Trachea (tissue), 1 donor: ENCODE measurements around the genes TMEM161A, YJEFN3 and ZNF90.

DNA sequence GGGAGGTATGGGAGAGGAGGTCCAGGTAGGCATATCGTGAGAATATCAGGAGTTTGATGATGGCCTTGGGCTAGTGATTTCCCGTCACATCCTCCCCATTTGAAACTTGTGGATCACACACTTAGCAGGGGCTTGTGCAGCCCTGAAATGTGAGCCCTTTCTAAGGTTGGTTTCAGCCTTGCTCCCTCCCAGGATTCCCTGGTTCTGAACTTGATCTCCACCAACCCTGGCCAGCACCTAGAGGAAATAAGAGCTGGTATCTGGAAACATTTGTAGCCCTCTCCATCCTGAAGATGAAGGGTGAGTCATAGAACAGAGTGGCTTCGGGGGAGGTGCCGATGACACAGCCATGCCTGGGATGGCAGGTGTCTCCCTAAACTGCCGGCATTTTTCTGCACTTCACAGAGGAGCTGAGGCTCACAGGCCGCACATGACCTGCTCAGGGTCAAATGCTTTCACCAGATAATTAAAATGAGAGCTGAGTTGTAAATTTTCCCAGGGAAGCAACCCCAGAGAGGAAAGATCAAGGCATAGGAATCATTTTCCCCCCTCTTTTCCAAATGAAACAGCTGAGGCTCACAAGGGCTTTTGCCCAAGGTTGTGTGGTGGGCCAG, 1.4 kb upstream of the SLC25A42 start:
- PRO-cap, result no peak

- PRO-cap, result no peak
These were observed 37.0 kb downstream of the SLC25A42 start for GRCh38 chr19:19100682-19101266.

DNA sequence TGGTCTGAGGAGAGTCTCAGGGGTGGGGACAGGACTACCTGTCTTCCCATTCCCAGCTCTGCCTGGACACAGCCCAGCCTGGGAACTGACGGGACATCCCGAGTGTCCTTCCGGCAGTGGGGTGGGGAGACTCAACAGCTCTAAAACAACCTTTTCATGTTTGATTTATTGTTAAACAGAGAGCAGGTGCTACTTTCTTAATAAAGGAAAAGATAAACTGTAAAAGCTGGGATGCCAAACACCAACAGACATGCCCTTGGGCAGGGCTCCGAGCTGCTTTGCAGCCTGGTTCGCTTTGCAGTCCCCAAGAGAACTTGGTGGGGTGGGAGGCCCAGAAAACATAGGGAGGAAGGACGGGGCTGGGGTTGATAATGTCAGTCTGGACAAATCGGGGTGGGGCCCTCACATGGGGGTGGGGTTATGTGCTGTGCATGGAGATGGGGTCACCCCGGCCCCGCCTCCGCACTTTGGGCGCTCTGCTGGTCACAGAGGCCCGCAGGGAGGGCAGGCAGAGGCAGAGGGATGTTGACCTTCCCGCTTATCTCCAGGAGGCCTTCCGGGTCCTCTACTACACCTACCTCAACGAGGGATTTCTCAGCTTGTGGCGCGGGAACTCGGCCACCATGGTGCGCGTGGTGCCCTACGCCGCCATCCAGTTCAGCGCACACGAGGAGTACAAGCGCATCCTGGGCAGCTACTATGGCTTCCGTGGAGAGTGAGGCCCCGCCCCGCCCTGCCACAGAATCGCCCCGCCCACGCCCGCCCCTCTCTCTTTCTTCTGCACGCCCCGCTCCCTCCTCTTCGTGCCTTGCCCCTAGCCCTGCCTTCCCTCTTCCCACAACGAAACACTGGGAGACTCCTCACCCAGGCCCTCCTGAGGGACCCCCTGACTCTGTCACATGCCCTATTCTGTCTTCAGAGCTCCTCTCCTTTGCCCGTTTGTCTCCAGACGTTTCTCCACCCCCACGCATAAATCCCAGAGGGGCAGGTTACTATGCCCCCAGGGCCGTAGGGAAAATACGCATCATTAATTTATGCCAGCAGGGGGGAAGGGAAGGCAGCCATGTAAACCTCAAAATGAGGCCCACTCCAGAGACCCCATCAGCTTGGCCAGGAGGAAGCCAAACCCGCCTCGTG, 32.9 kb downstream of the TMEM161A start:
- PRO-cap, result unidirectional peak, plus-strand start at position 498 of the sequence

DNA sequence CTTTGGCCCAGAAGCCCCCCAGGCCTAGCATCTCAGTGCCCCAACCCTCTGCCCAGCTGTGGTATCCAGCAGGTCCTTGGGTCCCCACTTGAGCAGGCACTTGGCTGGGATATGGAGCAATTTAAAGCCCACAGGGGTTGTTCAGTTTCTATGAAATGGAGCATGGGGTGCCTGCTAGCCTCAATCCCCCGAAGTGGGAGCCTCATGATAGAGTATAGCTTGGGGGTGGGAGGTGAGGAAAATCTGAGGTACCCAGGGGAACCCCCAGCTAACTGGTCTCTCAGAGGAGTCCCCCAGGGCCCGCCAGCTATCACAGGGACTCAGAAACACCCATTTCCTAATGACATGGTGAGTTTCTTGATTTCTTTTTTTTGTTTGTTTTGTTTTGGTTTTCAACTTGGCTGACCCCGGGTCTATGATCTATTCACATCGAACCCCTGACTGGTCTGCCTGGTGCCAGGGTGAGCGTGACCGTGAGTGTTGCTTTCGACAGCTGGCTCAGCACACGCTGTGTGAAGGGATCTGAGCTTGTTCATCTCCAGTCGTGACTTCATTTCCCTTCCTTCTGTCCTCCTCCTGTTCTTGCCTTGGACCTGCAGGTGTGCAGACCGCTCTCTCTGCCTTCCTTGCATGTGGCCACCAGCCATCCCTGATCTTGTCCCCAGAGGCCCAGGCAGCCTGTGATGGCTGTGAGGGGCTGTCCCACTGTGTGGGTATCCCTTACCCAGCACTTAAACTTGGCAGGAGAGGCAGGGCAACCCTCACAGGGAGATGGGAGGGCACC, 26.4 kb downstream of the TMEM161A start:
- PRO-cap, result no peak

- PRO-cap, result unidirectional peak, minus-strand start at chr19:19138423; unidirectional peak, minus-strand start at chr19:19138474
These were observed at the start of gene TMEM161A for GRCh38 chr19:19138182-19138770. TMEM161A (minus strand) TSS chr19:19138478.

DNA sequence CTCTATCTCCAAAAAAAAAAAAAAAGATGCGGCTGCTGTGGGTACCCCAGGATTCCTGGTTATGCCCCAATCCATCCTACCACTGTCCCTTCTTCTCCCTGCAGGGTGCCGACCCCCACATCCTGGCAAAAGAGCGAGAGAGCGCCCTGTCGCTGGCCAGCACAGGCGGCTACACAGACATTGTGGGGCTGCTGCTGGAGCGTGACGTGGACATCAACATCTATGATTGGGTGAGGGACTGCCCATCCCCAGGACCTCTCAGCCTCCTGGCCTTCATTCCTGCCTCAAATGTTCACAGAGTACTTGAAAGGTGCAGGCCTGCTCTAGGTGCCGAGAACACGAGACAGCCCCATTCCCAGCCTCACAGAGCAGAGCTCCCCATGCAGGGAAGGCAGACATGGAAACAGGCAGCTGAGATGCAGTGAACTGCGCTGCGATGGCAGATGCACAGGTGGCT, 5.2 kb downstream of the NR2C2AP start:
- PRO-cap, result no peak

GRCh38 chr19:19271802-19272261, 1.3 kb downstream of the TM6SF2 start:
- PRO-cap, result no peak

DNA sequence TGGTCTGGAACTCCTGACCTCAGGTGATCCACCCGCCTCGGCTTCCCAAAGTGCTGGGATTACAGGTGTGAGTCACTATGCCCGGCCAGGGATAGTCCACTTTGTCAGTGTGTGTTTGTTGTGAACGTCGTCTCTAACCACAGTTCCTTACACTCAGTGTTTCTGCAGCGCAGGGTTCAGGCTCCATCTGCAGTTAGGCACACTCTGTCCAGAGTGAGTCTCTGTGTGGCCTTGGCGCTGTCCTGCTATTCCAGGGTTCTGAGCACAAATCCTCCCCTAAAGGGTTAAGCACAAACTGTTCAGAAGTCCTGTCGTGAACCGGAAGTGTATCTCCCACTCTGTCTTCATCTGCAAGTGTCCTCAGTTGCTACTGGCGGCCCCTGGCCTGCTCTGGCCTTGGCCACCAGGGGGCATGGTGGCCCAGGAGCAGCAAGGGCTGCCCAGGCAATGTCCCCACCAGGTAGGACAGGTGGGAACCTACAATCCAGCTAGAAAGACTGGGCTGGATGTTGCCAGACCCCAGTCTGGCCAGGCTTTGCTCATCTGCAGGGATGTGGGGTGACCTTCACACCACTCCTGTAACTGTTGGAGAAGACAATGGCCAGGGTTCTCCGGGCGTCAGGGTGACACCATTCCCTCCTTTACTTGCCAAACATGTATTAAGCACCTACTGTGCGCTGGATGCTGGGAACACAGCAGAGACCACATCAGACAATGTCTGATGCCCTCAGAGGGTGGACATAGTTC, 38.7 kb upstream of the GATAD2A start:
- PRO-cap, result no peak

DNA sequence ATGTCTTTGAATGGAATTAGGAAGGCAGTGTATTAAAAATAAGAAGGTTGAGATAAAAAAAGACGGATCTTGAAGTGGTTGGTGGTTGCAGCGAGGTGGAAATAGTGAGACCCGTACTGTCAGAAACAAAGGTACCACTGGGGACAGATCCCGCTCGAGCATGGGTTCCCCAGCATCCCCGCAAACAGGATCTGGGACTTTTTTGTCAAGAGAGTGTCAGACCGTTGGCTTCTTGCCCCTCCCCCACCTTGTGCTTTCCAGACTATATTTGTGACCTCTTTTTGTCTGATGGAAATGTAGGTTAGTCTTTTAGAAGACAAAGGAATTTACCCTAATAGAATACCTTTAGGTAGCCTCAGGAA, 4.1 kb downstream of the GATAD2A start:
- PRO-cap, result no peak

DNA sequence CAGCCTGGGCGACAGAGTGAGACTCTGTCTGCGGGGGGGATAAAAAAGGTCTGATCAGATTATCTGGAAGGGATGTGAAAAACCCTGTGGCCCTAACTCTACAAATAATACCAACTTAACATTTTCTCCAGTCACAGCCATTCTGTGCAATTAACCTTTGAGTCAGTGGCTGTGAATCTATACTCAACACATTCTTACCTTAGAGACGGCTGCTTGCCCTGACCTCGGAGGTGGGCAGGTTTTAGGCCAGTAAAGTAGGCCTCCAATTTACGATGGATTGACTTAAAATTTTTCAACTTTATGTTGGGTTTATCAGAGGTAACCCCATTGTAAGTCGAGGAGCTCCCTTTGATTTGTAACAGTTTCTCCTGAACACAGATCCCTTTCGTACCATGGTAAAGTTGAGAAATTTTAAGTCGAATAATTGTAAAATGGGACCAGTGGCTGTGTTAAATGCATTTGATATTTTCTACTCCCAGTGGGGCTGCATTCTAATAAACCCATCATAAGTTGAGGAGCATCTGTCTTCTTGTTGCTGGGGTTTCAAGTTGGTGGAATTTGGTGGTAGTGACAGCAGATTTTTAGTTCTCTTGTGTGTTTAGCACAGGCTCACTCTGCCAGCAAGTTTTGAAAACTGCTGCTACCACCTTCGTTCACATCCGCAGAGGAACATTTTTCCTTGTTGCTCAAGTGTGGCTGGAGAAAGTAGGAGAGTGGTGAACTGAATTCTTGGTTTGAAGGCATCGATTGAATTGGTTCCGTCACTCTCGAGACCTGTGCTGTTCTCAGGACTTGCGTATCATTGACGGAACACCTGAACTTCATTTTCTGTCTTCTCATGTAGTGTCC, 7.3 kb downstream of the GATAD2A start:
- PRO-cap, result no peak

DNA sequence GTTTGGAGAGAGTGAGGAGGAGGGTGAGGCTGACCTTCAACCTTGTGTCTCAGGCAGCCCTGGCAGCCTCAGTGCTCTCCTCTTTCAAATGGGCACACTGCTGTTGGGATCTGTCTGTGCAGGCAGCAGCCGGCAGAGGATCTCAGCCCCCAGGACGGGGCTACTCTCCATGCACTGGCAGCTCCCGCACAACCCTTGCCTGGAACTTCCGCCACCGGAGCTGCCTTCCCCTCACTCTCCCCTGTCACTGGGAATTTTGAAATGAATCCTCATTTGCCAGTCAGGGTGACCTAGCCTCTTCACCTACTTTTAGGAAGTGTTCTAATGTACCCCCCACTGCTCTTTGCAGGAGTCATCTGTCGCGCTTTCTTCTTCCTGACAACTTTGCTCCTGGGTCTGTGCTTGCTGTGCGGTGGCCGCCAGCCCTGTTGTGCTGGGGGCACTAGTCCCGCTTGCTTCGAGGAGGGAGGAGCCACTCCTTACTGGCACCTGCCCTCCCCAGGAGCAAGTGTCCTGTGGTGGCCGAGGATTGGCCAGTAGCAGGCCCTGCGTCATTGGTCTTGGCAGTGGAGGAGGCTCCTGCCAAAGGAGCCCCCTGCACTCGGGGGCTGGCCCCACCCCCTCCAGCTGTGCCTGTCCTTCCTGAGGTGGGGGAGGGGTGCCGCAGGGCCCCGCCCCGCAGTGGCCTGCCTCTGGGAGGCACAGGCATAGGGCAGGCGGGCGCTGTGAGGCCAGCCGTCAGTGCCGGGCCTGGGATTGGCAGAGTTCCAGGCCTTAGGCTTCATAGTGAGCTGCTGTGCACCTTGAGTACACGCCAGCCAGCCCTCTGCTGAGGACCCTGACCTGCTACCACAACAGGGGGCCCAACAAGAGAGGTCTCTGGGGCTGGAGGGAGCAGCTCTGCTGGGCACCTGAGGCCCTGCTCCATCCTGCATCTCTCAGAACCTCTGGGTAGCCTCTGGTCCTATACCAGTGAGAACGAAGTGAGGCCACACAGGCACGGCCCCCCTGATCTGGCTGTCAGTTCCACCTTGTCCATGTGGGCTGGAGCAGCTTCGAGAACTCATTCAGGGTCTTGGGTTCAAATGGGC, 53.2 kb downstream of the TSSK6 start:
- PRO-cap, result unidirectional peak, plus-strand start at position 708 of the sequence

DNA sequence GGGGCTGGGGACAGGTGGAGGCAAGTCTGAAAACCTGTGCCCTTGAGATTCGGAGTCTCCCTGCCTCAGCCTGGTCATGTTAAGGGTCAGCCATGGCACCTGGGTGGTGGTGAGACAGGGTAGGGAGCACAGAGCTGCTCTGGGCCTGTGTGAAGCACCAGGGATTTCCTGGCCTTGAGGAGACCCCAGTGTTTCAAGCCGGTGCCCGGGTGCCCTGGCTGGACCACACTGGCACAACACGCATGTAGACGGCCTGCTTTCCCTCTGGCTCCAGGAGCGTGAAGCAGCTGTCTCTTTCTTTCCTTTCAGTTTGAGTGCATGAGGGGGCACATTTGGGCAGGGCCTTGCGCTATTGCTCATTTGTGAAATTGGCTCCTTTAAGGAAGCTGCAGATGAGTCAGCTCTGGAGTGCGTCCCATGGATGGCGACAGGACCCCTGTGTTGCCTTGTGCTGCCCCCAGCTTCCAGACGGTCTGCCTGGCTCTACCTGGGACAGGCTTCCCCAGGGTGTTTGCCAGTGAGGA, 51.7 kb downstream of the TSSK6 start:
- PRO-cap, result unidirectional peak, minus-strand start at position 271 of the sequence

DNA sequence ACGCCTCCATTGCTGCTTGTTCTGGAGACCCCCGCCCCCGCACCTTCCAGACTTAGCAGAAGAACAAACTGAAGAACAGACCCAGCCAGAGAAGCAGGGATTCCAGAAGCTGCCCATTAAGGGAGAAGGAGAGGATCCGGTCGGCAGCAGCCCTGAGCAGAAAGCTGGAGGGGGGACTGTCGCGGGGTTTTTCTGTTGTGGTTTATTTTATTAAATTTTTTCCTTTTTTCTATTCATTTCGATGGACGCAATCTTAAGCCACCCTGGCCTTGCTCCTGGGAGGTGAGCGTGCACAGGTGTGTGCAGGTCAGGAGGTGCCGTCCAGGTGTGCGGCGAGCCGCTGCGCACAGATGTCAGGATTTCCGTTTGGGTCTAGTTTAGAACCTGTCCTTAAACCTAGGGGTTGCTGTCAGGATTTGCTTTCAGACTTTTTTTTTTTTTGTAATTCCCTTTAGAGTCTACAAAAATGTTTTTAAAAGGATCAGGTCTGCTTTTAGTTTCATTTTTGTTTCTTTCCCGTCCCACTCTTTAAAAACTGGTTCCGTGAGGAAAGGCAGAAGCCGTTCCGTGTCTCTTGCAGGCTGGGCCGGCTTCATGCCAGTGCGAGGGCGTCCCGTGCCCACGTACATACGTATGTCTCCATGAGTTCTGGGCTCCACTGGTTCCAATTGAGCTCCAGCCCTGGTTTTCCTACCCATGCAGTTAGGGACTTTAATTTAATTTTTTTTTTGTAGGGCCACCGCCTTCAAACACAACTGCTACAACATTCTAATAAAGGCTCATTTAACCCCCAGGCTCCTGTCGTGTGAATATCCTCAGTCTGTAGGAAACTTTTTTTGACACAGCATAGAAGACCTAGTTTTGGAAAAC, 8.9 kb downstream of the TSSK6 start:
- PRO-cap, result no peak

GRCh38 chr19:19528466-19529248, at the start of gene YJEFN3:
YJEFN3 (plus strand) TSS chr19:19528911.
- PRO-cap, result no peak

- PRO-cap, result no peak
These were observed 23.3 kb downstream of the PBX4 start for GRCh38 chr19:19595105-19595708.

DNA sequence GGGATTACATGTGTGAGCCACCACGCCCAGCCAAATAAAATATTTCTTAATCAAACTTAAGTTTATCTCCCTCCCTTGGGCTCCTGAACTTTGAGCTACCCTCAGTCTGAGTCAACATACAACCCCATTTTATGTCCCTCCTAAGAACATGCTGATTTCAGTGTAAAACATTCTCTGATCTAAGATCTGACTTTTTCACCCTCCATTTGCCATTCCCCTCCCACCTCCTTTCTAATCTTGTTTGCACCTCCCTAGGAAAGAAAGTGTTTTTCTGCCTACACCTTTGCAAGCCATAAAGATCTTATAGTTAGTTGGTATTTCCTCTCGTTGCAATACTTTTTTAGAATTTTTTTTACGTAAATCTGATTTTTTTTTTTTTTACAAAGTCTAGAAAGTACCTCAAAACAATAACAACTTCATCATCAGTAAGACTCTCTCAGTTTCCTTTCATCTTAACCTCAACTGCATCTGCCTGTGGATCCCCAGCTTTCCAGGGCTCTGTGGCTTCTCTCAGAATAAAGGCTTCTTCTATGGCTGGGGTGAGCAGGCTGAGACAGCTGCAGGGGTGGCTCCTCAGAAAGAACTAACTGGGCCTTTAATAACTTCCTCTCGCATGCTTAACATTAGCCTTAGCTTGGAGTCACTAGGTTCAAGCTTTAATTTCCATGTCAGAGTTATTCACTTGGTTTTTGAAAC, 4.3 kb downstream of the ZNF506 start:
- PRO-cap, result no peak

- PRO-cap, result no peak
These were observed 562 bp upstream of the ZNF506 start for GRCh38 chr19:19822101-19822523.

- PRO-cap, result no peak
These were observed at the start of gene ZNF90 for GRCh38 chr19:20077618-20078574. ZNF90 (plus strand) TSS chr19:20078000.

DNA sequence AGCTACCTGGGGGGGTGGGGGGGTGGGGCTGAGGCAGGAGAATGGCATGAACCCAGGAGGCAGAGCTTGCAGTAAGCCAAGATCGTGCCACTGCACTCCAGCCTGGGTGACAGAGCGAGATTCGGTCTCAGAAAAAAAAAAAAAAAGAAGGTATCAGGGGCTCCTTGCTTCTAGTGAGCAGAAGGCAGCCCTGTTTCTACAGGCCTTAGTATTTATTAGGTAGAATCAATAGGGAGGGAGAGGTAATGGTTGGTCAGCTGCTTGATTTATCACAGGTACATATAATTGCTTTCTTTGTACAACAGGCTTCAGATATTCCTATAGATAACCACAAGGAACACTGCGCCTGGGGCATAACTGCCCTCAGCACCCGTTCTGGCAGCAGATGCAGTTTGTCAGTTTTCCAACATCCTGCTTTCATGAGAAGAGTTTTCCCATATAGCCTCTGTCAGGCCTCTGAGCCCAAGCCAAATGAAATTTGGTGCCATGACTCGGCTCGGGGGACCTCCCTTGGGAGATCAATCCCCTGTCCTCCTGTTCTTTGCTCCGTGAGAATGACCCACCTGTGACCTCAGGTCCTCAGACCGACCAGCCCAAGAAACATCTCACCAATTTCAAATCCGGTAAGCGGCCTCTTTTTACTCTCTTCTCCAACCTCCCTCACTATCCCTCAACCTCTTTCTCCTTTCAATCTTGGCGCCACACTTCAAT, 12.4 kb upstream of the ZNF486 start:
- PRO-cap, result no peak

DNA sequence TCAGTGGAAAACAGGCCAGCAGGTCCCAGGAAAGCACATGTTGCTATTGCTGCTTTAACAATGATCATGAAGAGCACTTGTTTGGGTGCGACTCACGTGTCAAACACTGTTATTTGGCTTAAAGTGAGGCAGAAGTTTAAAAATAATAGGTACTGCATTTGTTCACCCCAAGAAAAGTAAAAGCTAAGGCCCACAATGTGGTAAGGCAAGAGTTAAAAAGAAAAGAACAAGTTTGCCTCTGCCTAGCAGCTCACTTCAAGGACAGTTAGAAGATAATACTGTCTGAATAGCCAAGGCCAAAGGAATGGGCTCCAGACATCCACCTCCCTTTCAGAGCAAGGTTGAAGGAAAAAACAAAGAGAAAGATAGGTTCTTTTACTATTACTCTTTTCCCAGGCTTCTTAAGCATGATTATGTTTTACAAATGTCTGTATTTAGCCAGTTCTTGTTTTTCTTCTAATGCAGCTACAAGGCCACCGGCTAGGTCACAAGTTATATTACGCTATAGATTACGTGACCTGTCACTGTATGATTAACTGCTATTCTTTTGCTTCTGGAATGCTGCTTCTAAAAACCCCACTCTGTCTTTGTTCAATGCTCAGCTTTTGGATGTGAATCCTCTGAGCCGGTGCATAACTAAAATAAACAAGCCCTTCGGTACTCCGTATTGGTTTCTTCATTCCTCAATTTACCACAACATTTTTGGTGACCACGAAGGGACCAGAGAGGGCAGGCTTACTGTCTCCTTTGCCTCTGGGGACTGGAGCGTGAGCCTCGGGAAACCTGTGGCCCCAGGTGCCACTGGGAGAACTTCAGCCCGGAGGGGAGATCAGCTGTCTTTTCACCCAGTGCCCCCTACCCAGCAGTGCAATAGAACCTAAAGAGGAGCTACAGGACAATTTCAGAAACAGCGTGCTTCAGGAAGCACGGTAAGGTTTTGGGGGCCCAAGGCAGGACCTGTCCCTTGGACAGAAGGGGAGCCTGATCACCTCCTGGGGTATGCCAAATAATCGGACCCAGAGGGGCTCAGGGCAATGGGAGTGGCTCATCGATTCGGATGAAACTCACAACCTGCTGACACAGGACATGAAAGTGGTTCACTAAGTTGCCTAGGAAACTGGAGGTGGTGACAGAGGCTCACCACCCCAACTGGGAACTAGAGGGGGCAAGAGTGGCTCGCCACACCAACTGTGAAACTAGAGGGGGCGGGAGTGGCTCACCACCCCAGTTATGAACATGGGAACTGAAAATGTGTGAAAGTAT, 45.8 kb upstream of the ZNF737 start:
- PRO-cap, result no peak